M059J (cell line): ENCODE measurements around the genes GBF1, FBXL15 and TRIM8.

DNA sequence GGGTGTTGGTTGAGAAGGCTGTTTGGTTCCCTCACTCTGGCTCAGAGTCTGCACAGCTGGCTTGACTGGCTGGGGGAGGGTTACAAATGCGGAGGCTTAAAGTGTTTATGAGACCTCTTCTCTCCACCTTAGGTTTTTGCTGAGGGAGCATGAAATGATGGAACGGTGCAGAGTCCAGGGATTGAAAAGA is 1.5 kb upstream of the LDB1 start:
- RAMPAGE, long total RNA, result no peak

- RAMPAGE, long total RNA, result no peak
Measured at GRCh38 chr10:102175356-102175781, 23.2 kb downstream of the NOLC1 start.

GRCh38 chr10:102244971-102246134 is at the start of gene GBF1:
Gene GBF1, plus strand, starts transcription at chr10:102245532.
- RAMPAGE, long total RNA, result no peak

GRCh38 chr10:102367006-102367286 is 28.6 kb upstream of the NFKB2 start:
- RAMPAGE, long total RNA, result no peak

DNA sequence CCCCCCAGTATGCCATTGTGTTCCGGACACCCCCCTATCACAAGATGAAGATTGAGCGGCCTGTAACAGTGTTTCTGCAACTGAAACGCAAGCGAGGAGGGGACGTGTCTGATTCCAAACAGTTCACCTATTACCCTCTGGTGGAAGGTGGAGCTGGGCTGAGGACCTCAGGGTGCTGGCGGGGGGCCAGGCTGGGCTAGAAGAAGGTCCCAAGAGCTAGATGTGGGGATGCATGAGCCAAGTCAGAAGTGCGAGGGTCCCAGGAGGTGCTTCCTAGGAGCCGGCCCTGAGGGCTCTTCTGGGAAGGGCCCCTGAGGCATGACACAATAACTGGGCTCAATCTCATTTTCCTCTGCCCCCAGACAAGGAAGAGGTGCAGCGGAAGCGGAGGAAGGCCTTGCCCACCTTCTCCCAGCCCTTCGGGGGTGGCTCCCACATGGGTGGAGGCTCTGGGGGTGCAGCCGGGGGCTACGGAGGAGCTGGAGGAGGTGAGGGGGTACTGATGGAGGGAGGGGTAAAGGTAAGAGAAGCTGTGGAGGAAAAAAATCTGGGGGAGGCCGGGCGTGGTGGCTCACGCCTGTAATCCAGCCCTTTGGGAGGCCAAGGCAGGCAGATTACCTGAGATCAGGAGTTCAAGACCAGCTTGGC is 3.0 kb downstream of the NFKB2 start:
- RAMPAGE, long total RNA, result no peak

- RAMPAGE, long total RNA, result no peak
Measured at GRCh38 chr10:102419058-102419939, 714 bp upstream of the PSD start.

DNA sequence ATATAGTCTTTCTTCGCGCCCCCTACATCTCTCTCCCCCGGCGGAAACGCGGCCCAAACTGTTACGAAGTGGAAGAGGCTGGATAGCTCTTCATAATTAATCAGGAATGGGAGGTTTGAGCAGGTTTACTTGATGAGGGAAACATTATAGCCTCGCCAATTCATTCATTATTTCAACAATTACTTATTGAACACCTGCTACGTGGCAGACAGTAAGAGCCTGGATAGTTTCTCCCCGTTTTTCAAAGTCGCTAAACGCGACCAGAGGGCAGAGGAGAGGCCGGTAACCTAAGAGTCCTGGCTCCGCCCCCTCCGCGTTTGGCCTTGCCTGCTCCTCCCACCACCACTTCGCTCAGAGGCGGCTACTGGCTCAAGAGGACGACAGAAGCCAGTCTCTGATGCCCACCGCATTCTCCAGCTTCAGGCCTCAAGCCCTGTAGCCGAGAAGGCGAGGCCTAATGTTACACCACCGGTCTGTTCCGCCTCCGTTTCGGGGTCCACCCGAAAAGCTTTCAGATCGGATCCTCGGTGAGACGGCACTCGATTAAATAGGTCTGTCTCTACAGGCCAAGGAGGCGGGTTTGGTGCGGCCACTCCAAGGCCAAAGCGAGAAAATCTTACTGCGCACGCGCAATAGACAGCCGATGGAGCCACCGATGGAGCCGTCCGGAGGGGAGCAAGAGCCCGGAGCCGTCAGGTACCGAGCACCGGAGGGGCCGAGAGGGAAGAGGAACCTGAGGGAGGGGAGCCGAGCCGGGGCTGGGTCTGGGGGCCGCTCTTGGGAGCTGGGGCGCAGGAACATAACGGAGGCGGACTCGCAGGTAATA is at the start of gene FBXL15:
Gene FBXL15 (plus strand): TSS at position 350 of the 826 bp plus-strand sequence.
- RAMPAGE, long total RNA, result no peak

- RAMPAGE, long total RNA, result no peak
Measured at GRCh38 chr10:102424945-102425414, 4.3 kb downstream of the FBXL15 start.

DNA sequence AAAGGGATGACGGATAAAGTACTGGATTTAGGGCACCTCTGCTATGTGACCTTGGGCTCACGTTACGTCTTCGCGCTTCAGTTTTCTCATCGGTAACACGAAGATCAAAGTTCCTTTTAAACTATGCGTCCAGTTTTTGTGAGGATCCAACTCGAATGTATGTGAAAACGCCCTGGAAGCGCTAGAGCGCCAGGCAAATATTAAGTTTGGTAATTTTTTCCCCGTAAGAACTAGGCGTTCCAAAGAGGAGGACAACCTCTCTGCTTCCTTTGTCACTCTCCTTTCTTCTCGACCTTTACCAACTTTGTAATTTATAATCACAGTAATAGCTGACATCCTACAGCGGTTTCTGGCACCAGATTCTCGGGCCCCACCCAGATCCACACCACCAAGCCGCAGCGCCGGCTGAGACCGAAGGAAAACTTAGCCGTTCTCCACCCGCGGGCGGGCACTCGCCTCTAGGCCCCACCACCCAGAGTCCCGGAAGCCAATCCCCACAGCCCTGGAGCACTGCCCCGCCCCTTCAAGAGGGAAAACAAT is 818 bp downstream of the ACTR1A start:
- RAMPAGE, long total RNA, result no peak

GRCh38 chr10:102619945-102620593 is 24.2 kb upstream of the TRIM8 start:
- RAMPAGE, long total RNA, result no peak

GRCh38 chr10:102641438-102641852 is 2.8 kb upstream of the TRIM8 start:
- RAMPAGE, long total RNA, result no peak

DNA sequence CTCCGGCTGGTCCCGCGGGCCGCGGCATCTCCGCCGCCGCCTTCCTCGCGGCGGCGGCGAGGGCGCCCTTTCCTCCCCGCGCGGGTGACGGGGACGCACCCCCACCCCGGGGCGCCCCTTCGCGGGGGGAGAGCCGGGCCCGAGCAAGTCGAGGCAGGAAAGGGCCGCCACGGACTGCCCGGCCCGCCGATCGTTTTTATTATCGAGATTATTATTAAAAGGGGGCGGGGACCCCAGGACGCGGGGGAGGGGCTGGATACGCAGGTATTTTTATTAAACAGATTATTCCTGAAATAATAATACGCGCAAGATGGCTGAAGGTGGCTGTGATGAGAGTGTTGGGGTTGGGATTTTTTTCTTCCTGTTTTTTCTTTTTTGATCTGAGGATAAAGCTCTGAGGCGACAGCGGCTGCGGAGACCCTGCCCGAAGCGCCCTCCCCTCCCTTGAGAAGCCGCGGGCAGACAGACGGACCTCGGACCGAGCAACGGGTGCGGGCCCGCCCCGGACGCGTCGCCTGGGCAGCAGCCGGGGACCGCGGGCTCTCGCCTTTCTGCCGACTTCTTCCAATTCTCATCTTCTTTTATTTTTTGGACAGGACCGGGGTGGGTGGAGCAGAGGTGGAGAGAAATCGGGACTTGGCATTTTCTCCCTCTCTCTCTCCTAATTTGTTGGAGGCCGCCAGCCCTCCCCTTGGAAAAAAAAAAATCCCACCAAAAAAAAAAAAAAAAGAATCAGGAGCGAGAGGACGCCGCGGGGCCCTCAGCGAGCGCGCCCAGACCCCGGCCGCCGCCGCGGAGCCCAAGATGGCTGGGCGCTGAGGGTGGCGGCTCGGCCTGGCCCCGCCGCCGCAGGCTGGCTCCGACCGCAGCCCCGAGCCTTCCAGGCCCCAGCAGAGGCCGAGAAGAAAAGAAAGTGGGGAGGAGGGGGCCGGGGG is 1.4 kb upstream of the TRIM8 start:
- RAMPAGE, long total RNA, result no peak

DNA sequence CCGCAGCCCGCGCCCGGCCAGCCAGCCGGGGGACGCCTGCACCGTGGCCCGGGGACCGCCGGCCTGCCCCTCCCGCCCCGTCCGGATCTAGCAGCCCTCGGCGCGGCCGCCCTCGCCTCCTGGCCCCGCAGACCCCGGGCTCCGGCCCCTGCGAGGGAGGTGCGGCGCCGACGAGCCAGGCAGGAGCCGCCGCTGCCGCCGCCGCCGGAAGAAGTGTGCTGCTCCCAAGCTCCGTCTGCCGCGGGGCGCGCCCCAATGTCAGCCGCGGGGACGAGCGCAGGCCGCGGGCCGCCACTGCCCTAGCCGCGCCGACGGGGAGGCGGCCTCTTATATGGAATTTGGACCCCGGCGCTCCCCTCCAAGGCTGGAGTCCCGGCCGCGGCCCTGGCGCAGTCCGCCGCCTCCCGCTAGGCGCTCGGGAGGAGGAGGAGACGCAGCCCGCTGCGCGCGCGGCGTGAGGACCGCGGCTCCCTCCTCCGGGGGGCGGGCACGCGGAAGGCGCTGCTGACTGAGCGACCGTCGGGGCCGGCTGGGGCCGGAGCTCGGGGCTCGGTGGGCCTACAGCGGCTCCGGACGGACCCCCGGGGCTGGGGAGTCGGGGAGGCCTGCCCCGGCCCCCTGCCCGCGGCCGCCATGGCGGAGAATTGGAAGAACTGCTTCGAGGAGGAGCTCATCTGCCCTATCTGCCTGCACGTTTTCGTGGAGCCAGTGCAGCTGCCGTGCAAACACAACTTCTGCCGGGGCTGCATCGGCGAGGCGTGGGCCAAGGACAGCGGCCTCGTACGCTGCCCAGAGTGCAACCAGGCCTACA is at the start of gene TRIM8:
Gene TRIM8 (plus strand): TSS at position 495 of the 811 bp plus-strand sequence.
- RAMPAGE, long total RNA, result no peak

- RAMPAGE, long total RNA, result no peak
Measured at GRCh38 chr10:102649712-102650471, 5.6 kb downstream of the TRIM8 start.

DNA sequence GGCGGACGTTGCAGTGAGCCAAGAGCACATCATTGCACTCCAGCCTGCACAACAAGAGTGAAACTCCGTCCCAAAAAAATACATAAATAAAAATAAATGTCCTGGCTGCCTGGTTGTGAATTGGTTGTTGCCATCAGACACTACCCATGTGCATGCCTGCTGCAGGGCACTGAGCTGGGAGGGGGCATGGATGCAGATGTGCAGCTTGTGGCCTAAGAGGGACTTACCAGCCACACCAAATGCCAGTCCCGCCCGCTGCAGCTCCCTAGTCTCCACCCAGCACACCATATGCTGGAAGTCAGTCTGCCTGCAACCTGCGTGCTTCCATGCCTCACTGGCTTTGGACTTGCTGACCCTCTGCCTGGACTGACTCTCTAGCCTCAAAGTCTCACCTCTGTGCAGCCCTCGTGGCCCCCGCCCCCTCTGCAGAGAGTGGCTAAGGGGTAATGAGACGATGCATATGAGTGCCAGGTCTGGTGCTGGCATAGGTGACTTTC is 21.5 kb downstream of the TRIM8 start:
- RAMPAGE, long total RNA, result no peak

- RAMPAGE, long total RNA, result no peak
Measured at GRCh38 chr10:102674640-102674969, 30.3 kb downstream of the TRIM8 start.

DNA sequence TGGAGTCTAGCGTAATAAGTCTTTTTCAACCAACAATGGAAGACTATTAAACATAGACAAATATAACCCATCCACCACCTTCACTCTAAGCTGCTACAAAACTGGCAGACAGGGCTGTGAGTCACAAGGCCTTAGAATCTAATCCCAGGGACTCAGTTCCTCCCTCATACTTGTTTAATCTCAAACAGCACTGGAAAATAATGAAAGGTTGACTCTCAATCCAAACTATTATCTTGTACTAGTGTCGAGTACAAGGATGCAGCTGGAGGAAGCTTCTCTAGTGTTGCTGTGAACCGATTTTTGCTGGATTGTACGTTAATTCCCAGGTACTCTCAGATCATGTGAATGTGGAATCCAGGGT is 22.4 kb downstream of the ARL3 start:
- RAMPAGE, long total RNA, result no peak

DNA sequence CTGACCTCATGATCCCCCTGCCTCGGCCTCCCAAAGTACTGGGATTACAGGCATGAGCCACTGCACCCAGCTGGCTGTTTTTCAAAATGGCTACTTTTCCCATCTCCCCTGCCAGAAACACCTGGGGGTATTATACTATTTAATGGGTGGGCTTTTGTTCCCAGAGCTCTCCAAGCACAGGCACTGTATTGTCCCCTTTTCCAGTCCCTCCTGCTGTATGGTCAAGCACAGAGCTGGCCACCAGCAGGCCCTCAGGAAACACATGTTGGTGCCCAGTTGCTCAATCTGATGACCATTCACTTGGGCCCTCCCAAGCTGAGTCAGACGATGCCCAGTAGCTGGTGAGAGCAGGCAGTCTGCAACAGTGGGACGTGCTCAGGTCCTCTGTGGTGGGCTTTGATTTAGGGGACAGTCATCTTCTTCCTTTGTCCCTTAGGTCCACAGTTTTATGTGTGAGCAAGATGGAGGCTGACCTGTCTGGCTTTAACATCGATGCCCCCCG is 11.8 kb downstream of the SFXN2 start:
- RAMPAGE, long total RNA, result no peak

GRCh38 chr10:102764799-102765594 is 21.2 kb downstream of the WBP1L start:
- RAMPAGE, long total RNA, result no peak

DNA sequence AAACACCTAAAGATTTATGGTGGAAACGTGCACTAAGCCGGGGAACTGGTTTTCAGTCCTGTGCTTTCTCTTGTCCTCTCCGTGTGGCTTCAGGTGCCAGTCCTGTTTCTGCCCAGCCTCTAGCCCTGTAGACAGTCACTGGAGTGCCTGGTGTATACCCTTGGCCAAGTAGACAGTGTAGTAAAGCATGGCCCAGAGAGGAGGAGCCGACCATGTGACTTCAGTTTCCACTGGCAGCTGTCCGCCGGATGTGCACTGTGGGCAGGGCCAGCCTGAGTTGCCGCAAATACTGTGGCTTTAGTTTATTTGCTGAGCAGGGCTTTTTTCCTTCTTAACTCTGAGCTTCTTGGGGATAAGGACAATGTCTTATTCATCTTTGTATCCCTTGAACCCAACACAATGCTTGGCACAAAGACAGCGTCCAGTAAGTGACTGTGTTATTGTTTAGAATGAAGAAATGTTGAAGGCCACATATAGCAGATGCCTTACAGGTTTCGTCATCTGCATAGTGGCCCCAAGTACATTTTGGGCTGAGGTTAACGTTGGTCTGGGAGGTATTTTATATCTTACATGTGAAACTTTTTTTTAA is 40.8 kb downstream of the CYP17A1 start:
- RAMPAGE, long total RNA, result no peak